Measurements from ENCODE around the genes ACER2, IFNA21 and CDKN2A.

DNA sequence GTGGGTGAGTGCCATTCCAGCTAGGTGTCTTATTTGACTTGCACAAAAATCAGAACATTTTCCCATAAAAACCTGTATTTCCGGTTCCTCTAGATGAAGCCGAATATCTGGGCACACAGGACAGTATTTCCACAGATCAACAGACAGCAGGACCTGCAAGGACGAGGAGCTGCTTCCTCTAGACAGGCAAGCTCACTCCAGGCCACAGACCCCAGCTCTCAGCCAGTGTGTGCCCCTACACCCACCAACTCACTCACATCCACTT, 588.7 kb downstream of the BNC2 start:
- PRO-cap = no peak
- RAMPAGE, long total RNA, 4 experiments = no peak in any of the 4 experiments

GRCh38 chr9:16344211-16344698, 526.2 kb downstream of the BNC2 start:
- PRO-cap = no peak
- RAMPAGE, long total RNA, 4 experiments = no peak in any of the 4 experiments

DNA sequence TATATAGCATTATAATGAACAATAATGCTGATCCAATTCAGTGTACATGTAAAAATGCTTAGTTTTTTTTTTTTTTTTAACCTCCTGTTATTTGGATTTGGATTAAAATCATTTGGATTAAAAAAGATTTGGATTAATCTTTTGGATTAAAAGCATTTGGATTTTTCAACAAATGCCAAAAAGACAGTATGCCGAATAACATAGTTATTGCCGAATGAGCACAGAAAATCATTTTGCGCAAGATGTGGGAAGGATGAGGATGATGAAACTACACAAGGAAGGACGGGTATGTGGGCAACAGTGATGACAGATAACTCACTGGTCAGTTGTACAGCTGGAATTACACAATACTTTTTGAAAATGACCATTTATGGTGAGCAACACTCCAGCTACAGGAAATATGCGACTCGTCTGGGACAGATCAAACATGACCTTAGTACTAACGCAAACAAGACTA, 457.1 kb downstream of the BNC2 start:
- PRO-cap = no peak
- RAMPAGE, long total RNA, 4 experiments = no peak in any of the 4 experiments

GRCh38 chr9:16726569-16727546, 143.6 kb downstream of the BNC2 start:
- PRO-cap = bidirectional peak, plus-strand start at chr9:16726906, minus-strand start at chr9:16726881; bidirectional peak, plus-strand start at chr9:16727113, minus-strand start at chr9:16727080; bidirectional peak, plus-strand start at chr9:16727212, minus-strand start at chr9:16727318
- RAMPAGE, long total RNA, 4 experiments = no peak in any of the 4 experiments

- PRO-cap = no peak
- RAMPAGE, long total RNA, 4 experiments = no peak in any of the 4 experiments
These were observed 14.4 kb upstream of the BNC2 start for GRCh38 chr9:16884893-16885277.

DNA sequence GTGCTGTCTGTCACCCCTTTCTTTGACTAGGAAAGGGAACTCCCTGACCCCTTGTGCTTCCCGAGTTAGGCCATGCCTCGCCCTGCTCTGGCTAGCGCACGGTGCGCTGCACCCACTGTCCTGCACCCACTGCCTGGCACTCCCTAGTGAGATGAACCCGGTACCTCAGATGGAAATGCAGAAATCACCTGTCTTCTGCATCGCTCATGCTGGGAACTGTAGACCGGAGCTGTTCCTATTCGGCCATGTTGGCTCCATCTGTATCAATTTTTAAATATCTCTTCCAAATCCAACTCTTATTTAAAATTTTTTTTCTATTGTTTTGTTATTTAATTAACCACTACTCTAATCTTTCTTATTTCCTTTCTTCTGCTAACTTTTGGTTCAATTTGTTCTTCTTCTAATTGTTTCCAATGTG, 134.1 kb downstream of the CNTLN start:
- PRO-cap = no peak
- RAMPAGE, long total RNA, 4 experiments = no peak in any of the 4 experiments

DNA sequence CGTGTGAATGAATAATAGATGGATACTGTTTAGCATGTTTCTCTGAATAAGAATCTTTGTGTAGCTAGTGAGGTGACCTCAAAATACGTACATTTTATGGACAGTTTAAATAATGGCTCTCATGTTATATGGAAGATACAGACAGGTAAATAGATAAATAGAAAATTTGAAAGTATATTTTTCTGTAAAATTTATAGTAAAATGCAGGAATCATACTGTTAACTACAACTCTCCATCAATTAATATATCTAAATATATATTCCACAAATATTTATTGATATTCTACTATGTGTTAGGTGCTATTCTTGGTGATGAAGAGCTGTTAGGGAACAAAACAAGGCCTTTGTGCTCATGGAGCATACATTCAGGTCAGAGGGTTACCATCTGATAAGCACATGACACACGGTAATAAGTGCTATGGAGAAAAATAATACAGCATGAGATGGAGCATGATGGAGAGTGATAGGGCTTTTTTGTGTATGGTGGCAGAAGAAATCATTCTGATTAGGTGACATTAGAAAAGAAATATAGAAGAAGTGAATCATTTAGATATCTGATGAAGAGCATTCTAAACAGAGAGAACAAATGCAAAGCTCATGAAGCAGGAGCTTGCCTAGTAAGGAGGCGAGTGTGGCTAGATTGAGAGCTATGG, 182.5 kb downstream of the CNTLN start:
- PRO-cap = no peak
- RAMPAGE, long total RNA, 4 experiments = no peak in any of the 4 experiments

- PRO-cap = no peak
- RAMPAGE, long total RNA, 4 experiments = no peak in any of the 4 experiments
These were observed 155.8 kb upstream of the SH3GL2 start for GRCh38 chr9:17423033-17423526.

DNA sequence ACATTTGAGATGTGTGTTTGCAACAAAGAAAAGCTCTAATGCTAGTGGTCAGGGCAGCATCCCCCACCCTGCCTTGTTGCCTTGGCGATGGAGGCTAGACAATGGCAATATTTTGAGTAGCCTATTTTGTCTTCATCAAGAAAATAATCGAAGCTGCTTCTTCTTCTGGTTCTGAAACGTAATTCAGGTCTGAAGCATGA, 58.2 kb upstream of the SH3GL2 start:
- PRO-cap = no peak
- RAMPAGE, long total RNA, 4 experiments = no peak in any of the 4 experiments

DNA sequence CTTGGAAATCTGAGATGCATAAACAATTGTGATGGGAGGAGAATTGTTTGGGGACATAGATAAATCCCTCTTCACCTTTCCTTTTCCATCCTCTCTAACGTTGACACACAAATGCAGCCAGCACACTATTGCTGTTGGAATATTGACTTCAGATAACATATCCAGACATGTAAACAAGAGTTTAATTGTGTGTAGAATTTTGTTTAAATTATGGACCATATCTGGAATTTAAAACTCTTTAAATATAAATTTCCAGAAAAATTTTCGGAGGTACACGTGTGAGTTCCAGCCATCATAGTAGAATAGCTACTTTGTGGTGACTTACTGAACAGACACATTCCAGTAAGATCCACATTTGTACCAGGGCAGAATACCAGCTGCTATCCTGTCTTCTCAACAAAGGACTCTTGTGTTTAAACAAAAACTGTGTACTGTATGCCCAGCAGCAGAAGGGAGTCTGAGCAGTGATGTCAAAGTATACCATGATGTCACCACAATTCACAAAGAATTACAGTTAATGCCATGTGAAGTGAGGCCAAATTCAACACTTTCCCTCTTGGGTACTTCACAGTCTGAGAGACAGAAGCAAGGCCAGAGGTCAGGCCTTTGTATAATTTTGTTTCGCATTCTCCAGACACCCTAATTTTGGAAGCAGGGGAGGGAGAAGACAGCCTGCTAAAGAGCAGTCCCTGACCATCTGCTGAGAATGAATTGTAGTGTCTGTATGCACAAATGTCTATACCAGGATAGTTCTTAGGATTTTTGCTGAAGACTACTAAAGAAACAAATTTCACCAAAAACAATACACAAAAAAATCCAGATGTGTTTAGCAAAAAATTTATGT, 137.0 kb downstream of the ADAMTSL1 start:
- PRO-cap = no peak
- RAMPAGE, long total RNA, 4 experiments = no peak in any of the 4 experiments

DNA sequence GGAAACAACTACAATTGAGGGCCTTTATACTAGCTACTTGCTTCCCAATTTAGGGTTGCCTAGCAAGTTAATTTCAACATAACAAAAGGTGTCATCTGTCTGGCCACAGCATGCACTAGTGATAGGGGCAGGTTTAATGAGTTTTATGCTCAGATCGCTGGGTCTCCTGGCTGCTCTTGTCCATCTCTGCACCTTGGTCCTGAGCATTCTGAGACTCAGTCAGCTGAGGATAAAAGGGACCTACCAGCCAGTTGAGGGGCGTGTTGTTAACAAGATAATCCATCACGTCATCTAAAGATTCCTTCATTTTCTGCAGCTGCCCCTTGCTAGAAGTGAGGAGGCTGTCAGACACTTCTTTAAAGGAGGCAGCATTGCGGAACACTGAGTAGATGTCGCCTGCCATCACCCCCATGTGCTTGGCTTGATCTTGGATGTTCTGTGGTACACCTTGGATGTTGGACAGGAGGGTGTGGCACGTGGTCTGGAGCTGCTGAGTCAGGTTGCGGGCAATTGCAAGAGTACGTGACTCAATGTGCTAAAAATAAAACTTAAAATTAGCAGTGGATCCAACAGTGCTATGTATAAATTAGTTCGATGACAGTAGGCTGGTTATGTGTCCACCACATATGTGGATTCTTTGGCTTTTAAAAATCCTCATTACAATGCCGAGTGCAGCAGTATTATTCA, 11.0 kb downstream of the PLIN2 start:
- PRO-cap = no peak
- RAMPAGE, long total RNA, 4 experiments = no peak in any of the 4 experiments

GRCh38 chr9:19154047-19154642, 26.9 kb upstream of the PLIN2 start:
- PRO-cap = bidirectional peak, plus-strand start at chr9:19154420, minus-strand start at chr9:19154179
- RAMPAGE, long total RNA, 4 experiments = no peak in any of the 4 experiments

DNA sequence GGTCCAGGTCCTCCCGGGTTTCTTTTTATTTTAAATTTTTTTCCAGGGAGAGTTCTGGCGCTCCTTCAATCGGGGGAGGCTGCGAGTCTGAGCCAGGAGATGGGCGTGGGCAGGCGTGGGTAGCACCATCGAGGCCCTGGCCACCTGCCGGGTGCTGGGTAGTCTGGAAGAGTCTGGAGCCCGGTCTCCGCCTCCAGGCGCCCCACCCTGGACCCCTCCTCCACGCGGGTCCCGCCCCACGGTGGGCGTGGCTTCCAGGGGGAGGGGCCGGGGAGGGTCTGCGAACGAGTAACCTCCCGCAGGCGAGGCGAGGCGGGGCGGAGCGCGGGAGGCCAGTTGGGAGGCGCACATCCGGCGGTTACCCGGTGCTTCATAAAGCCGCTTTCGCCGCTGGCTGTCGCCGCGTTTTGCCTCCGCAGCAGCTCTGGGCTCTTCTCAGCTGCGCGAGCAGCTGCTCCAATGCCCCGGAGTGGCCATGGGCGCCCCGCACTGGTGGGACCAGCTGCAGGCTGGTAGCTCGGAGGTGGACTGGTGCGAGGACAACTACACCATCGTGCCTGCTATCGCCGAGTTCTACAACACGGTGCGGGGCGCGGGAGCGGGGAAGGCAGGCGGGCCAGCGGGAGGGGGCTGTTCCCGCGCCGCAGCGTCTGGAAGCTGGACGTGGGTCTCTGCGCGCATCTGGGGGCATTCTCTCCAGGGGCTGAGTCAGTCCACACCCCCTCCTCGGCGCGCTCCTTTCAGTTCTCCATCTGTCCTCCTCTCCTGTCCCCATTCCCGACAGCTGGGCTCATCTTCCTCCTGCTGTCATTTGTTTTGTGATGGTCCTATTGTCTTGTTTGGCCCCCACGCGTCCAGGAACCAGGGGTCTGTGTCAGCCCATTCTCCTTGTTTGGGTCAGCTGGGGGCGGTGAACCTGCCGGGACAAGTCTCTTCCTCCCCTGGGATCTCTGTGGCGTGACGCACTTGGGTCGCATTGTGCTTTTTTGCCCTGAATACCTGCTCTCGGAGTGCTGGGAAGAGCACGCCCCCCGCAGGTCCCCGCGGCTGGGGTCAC, at the start of gene ACER2:
Gene ACER2 (plus strand): TSS at position 400 of the 1,057 bp plus-strand sequence.
- PRO-cap = bidirectional peak, plus-strand start at position 318 of the sequence, minus-strand start at position 152 of the sequence; unidirectional peak, minus-strand start at position 1,012 of the sequence
- RAMPAGE, long total RNA, 4 experiments = start-site peak on the plus strand in 2 of 4 experiments, centred at positions 352 to 415 of the sequence, 21 to 44 reads per replicate

GRCh38 chr9:20621194-20622279, 762 bp downstream of the MLLT3 start:
- PRO-cap = bidirectional peak, plus-strand start at chr9:20622144, minus-strand start at chr9:20622143
- RAMPAGE, long total RNA, 4 experiments = no peak in any of the 4 experiments

DNA sequence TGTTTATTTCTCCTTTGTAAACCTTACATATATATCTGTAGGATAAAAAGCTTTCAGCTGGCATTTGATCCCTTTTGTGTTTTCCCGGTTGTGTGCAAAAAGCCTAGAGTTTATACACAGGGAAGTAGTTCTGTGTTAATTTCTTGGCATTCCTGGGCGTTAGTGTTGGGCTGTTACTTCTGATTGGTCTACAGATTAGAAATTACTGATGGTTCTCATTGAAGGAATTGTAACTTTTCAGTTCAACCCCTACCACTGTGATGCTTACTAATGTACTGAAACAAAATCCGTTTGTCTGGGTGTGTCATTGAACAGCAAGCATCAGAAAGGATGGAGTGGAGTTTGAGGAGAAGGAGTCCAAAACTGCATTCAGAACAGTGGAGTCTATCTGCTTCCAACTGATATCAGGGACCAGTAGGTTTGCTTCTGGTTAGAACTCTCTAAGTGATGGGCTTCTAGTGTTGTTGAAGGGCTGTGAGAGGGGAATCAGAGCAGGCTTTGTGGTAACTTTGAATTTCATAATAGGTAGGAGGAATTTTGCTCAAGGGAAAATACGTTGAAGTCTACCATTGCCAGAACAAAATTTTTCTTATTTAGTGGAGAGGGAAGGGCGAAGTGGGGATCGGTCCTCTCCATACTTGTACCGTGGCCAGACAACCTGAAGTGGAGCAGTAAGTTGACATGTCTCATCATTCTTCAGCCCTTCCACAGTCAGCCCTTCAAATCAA, 109.4 kb downstream of the FOCAD start:
- PRO-cap = no peak
- RAMPAGE, long total RNA, 4 experiments = no peak in any of the 4 experiments

DNA sequence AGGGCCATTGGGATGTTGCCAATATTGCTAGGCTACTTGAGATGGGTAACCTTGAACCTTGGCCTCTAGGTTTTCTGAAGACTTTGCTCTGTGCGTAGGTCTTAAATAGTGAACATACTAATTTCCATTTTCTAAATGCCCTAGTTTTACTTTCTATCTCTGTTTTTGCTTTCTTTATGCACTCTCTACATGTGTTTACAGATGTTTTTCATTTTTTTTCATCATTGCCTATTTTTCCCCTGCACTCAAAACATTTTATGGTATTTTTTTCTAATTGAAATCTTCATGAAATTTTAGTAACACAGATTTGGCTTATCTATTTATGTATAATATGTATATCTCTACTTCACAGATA, at the start of gene IFNA21:
Gene IFNA21 (minus strand): TSS at position 56 of the 355 bp plus-strand sequence.
- PRO-cap = no peak
- RAMPAGE, long total RNA, 4 experiments = no peak in any of the 4 experiments

DNA sequence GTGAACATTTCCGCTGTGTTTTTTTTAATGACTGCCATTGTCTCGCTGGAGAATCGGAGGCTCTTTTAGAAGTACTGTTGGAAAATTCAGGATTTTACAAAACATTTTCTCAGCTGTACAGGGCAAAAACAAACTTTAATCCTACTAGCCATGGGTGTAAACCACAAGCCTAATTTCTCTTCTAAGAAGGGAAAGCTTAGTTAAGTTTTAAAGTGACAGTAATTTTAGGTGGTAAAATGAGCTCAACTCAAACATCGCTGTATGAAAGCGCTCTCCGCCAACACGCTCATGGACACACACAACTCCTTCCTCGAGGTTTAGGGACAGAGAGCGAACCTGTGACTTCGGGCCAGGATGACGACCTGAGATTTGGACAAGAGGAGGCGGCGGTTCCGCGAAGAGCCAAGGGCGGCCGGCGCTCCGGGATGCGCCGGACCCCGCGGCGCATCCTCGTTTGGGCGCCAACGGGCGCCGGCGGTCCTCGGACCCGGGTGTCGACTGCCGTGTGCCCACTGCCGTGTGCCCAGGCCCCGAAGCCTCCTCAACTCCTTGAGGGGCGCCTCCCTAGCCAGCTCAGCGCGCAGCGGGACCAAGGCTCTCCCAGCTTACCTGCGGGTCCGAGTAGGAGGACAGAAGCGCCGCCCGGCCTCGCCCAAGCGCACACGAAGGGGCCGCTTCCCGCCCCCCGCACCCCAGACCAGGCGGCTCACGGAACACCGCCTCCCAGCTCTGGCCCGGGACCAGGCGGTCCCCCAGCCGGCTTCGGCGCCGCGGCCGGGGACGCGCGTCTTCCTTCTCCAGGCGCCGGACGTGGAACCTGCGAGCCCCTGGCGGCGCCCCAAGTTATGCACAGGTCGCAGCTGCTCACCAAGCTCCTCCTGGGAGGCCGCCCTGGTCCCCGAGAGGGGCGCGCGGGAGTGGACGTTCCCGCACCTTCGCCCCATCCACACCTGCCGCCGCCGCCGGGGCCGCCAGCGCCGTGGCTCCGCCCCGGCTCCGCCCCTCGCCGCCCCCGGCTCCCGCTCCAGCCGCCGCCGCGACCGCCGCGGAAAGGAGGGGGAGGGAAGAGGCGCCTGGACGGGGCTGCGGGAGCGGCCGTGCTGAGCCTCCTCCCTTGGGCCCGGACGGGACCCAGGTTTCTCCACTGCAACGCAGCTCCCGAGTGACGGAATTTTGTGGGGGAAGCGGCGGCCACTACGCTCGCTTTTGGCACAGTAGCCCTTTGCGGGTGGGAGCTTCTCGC, 77.2 kb upstream of the IFNE start:
- PRO-cap = unidirectional peak, minus-strand start at position 290 of the sequence; bidirectional peak, plus-strand start at position 1,066 of the sequence, minus-strand start at position 819 of the sequence
- RAMPAGE, long total RNA, 4 experiments = start-site peak on the plus strand in 1 of 4 experiments, centred at position 1,074 of the sequence, 13 reads per replicate; start-site peak on the minus strand in 1 of 4 experiments, centred at positions 807 to 948 of the sequence, 5 to 15 reads per replicate

DNA sequence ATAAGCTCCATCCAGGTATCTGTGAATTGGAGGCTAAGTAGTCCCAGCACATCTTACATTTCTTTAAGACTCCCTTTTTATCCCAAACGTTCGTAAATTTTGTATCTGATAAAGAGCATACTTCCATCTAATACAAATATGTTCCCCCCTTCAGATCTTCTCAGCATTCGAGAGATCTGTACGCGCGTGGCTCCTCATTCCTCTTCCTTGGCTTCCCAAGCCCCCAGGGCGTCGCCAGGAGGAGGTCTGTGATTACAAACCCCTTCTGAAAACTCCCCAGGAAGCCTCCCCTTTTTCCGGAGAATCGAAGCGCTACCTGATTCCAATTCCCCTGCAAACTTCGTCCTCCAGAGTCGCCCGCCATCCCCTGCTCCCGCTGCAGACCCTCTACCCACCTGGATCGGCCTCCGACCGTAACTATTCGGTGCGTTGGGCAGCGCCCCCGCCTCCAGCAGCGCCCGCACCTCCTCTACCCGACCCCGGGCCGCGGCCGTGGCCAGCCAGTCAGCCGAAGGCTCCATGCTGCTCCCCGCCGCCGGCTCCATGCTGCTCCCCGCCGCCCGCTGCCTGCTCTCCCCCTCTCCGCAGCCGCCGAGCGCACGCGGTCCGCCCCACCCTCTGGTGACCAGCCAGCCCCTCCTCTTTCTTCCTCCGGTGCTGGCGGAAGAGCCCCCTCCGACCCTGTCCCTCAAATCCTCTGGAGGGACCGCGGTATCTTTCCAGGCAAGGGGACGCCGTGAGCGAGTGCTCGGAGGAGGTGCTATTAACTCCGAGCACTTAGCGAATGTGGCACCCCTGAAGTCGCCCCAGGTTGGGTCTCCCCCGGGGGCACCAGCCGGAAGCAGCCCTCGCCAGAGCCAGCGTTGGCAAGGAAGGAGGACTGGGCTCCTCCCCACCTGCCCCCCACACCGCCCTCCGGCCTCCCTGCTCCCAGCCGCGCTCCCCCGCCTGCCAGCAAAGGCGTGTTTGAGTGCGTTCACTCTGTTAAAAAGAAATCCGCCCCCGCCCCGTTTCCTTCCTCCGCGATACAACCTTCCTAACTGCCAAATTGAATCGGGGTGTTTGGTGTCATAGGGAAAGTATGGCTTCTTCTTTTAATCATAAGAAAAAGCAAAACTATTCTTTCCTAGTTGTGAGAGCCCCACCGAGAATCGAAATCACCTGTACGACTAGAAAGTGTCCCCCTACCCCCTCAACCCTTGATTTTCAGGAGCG, at the start of gene CDKN2A:
Gene CDKN2A (minus strand): TSS at position 575 of the 1,215 bp plus-strand sequence.
- PRO-cap = bidirectional peak, plus-strand start at position 650 of the sequence, minus-strand start at position 569 of the sequence; unidirectional peak, minus-strand start at position 962 of the sequence
- RAMPAGE, long total RNA, 4 experiments = no peak in any of the 4 experiments

- PRO-cap = no peak
- RAMPAGE, long total RNA, 4 experiments = no peak in any of the 4 experiments
These were observed 756 bp upstream of the CDKN2A start for GRCh38 chr9:21975498-21975727.

GRCh38 chr9:22005050-22006206, 3.7 kb downstream of the CDKN2B start:
- PRO-cap = no peak
- RAMPAGE, long total RNA, 4 experiments = no peak in any of the 4 experiments

All from esophagus squamous epithelium (tissue), 4 donors.